Hepatocyte (in vitro differentiated cells and primary cell): ENCODE measurements around the gene ZFAND4.

DNA sequence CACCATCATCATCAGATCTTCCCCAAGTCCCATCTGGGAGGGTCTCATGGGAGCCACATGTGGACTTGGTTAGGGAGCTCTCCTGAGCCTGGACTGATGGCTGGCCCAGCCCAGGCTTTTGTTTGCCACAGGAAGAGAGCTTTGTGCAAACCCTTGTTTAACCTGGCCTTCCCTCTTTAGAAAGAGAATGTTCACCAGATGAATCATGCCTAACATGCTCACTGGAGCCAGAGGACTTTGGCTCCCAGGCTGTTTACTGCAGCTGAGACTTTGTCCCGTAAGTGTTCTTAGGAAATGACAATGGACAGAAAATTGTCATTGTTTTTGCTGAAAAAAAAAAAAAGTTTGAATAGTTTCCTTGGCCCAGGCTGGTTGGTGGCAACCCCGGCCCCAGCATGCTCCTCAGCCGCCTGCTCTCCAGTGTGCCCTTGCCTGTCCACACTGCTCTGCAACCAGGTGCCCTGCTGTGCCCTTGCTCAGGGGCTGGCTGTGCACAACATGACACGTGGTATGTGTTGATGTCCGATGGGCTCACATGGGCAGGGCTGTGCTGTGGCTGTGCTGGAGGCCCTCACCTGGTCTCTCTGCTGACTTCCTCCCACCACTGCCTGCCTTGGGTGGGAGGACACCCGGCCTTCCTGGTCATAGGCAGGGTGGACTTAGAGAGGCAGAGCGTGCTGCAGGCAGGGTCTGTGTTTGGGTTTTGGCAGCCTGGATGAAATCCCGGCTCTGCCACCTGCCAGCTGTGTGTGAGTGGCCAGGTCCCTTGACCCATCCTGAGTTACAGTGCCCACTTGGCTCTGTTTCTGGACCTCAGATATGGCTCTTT lies 215.4 kb upstream of the ZNF32 start:
- RAMPAGE, long total RNA, result no peak
- RRBS, result 87% methylated on average over 2 of the region's 8 CpGs

GRCh38 chr10:43870708-43871497 lies 222.2 kb upstream of the ZNF32 start:
- RAMPAGE, long total RNA, result no peak
- RRBS, result no CpG with 5 or more reads among the region's 19 CpGs

DNA sequence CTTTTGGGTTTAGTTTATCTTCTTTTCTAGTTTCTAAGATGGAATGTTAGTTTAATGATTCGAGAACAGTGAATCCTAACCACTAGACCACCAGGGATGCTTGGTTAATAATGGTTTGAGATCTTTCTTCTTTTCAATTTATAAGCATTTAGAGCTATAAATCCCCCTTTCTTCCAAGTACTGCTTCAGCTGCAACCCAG lies 302.2 kb upstream of the ZNF32 start:
- RAMPAGE, long total RNA, result no peak
- RRBS, result no CpG with 5 or more reads among the region's 1 CpG

DNA sequence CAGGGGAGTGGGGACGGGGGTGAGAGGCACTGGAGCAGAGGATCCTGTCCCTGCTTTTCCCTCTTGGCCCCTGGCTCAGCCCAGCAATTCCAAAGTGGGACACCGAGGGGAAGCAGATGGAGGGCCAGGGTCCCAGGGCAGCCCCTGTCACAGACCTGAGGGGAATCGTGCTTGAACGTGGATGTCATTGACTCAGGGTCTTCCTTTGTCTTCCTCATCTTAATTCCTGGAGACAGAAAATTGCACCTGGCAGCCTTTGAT lies 323.5 kb upstream of the ZNF32 start:
- RAMPAGE, long total RNA, result no peak
- RRBS, result no CpG with 5 or more reads among the region's 4 CpGs

- RAMPAGE, long total RNA, result no peak
- RRBS, result no CpG with 5 or more reads among the region's 9 CpGs
Measured at GRCh38 chr10:44294666-44295183, 90.2 kb downstream of the CXCL12 start.

- RAMPAGE, long total RNA, result no peak
- RRBS, result no CpG with 5 or more reads among the region's 5 CpGs
Measured at GRCh38 chr10:44827778-44828204, 83.3 kb upstream of the TMEM72 start.

DNA sequence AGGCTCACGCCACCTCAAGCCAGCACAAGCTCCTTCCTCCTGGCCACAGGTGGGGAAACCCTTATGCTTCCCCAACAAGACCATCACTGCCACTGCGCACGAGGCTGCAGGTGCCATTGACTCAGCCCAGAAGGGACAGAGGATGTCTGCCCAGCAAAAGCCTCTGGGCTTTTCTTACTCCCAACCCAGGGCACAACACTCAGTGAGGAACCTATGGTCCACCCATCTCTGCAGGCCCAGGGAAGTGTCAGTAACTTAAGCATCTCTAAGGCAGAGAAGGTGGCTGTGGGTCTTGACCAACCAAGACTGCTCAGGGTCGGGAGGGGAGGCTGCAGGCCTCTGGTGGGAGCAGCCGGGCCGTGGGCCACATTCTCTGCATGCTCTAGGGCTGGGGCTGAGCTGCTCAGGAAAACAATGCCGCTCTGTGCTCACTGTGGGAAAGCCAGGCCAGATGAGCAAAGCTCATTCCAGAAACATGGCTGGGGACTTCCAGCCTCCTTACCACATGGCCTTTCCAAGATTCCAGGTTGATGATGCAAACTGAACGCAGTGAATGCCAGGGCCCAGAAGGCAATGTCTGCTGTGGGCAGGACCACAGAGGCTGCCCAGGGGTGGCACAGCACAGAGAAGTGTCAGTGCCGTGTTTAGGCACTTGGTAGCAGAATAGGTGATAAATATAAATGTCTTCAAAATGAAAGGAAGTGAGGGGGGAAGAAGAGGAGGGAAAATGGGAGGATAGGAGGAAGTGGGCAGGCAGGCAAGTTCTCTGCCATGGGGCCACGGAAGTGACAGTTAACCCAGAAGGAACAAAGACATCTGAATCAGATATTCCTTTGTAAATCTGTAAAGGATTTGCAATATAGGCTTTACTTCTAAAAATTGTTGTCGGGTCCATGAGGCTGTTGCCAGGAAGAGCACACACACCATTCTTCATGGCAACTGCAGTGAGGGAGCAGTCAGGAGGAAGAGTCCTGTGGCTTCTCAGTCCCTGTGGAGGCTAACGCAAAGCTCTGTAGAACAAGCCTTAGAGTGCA lies 24.0 kb upstream of the RASSF4 start:
- RAMPAGE, long total RNA, result no peak
- RRBS, result no CpG with 5 or more reads among the region's 12 CpGs

- RAMPAGE, long total RNA, result no peak
- RRBS, result no CpG with 5 or more reads among the region's 3 CpGs
Measured at GRCh38 chr10:44937011-44937364, 22.6 kb upstream of the RASSF4 start.

- RAMPAGE, long total RNA, result no peak
- RRBS, result no CpG with 5 or more reads among the region's 1 CpG
Measured at GRCh38 chr10:44974445-44974573, 4.3 kb downstream of the DEPP1 start.

- RAMPAGE, long total RNA, result no peak
- RRBS, result no CpG with 5 or more reads among the region's 16 CpGs
Measured at GRCh38 chr10:44976738-44977649, 1.6 kb downstream of the DEPP1 start.

GRCh38 chr10:45000011-45000626 lies 604 bp upstream of the ZNF22 start:
- RAMPAGE, long total RNA, result no peak
- RRBS, result no CpG with 5 or more reads among the region's 9 CpGs

- RAMPAGE, long total RNA, result no peak
- RRBS, result no CpG with 5 or more reads among the region's 29 CpGs
Measured at GRCh38 chr10:45372920-45373501, 1.0 kb upstream of the ALOX5 start.

- RAMPAGE, long total RNA, result no peak
- RRBS, result no CpG with 5 or more reads among the region's 7 CpGs
Measured at GRCh38 chr10:45376548-45377097, 2.6 kb downstream of the ALOX5 start.

GRCh38 chr10:45380854-45381370 lies 6.9 kb downstream of the ALOX5 start:
- RAMPAGE, long total RNA, result no peak
- RRBS, result no CpG with 5 or more reads among the region's 9 CpGs

GRCh38 chr10:45627460-45628132 lies 45.0 kb downstream of the ZFAND4 start:
- RAMPAGE, long total RNA, result no peak
- RRBS, result no CpG with 5 or more reads among the region's 5 CpGs

DNA sequence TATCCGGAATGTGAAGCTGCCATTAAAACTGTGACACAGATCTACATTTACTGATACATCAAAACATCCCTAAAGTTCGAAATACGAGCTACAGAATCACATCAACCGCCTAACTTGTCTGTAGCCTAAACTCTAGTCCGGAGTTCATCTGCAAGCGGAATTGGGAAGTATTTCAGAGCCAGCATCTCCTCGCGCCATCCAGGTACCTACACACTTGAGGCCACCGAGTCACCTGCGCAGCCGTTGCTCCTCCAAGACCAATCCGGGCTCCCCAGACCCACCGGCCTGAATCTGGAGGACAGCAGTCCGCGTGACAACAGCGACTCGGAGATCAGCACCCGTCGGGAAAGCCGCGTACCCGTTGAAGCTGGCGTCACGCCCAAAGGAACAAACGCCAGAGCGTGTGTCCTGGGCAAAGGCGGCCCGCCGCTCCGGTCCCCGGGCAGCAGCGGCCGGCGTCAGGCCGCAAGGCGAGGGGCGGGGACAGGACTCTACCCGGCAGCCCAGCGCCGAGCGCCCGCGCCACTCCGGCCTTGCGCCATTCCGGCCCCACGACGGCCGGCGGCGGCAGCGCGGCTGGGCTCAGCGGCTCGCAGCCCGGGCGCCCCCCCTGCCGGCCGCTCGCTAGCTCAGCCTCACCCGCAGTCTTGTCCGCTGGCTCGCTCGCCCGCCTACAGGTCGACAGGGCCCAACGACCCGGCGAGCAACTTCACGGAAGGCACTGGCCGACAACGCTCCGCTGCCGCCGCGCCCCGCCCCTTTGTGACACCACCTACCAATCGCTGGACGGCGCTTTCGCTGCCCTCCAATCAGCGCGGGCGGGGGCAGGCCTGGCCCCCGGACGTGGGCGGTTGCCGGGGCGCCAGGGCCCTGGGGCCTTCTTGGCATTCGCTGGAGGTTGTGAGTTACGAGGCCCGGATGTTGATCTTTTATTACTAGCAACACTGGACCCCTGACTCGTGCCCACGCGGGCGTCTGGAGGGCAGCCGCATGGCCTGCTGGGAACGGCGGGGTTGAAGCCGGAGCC lies at the start of gene ZFAND4:
ZFAND4 (minus strand) TSS at position 733 of the 1,027 bp plus-strand sequence.
- RAMPAGE, long total RNA, result no peak
- RRBS, result 2% methylated on average over 34 of the region's 100 CpGs

DNA sequence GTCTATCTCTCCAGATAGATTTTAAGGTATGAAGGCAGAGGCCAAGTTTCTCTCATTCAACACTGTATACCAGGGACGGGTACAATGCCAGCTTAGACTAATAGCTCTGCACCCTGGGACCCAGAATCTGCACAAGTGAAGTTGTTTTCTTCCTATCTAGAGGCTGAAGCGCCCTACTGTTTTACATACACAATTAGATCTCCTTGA lies 929 bp upstream of the TIMM23 start:
- RAMPAGE, long total RNA, result no peak
- RRBS, result no CpG with 5 or more reads among the region's 2 CpGs

- RAMPAGE, long total RNA, result no peak
- RRBS, result no CpG with 5 or more reads among the region's 7 CpGs
Measured at GRCh38 chr10:45998105-45998976, 26.1 kb downstream of the TIMM23 start.

DNA sequence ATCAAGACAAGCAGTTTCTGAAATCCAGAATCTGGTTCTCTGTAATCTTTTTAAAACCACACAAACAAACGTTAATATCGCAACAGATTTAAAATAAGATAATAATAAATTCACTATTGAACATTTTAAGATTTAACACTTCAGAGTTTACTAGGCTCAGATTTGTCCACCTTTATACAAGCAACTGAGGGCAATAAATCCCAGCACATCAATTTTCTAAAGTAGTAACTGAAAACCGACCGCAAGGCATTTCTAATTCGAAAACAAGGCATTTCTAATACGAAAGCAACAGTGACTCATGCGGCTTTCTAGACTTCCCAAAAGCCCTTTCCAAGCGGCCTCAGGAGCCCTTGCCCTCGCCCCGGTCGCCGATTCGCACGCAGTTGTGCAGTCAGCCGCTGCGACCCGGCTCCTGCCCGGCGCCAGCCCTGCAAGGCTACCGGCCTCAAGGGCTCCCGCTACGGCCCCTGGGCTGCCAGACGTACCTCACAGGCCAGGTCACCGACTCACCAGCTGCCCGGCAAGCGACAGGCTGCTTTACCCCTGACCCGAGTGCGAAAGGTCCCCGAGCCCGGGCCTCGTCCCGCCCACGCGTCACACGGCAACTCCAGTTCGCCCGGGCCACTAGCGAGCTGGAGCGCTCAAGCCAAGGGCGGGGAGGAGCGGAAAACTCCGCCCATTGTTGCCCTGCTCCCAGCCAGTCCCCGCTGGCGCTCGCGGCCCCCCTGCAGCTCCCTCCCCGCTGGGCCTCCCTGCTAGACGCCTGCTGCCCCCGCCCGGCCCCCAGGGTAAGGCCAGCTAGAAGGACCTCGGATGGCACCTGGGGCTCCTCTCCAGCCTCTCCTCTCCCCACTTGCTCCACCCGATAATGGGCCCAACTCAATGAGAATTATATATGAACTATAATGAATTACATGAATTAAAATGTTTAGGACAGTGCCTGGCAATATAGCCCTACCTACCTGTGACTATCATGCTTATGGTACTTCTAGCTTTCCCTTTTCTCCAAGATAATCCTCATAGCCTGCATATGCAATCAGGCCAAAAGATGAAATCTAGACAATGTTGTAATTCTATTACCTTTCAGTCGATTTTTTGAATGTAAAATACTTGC lies 7.2 kb downstream of the NCOA4 start:
- RAMPAGE, long total RNA, result no peak
- RRBS, result no CpG with 5 or more reads among the region's 53 CpGs

- RAMPAGE, long total RNA, result no peak
- RRBS, result no CpG with 5 or more reads among the region's 1 CpG
Measured at GRCh38 chr10:46031998-46032374, 1.6 kb upstream of the NCOA4 start.